Diencephalon (tissue), 2 donors: ENCODE measurements around the genes DNASE1L2 and ECI1.

DNA sequence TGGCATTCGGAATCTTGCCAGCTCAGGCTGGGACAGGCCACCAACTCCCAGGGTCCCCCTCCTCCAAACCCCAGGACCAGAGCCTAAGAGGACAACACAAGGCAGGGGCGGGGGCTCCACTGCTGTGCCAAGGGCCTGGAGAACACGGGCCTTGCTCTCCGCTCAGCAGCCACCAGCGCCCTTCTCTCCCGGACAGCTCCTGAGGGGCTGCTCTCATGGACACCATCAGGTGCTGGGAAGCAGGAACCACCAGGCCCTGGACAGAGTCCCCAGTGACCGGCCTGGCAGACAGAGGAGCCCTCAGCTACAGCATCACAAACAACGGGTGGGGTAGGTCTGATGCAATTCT lies 2.0 kb downstream of the PKD1 start:
- RAMPAGE, long total RNA: no peak

DNA sequence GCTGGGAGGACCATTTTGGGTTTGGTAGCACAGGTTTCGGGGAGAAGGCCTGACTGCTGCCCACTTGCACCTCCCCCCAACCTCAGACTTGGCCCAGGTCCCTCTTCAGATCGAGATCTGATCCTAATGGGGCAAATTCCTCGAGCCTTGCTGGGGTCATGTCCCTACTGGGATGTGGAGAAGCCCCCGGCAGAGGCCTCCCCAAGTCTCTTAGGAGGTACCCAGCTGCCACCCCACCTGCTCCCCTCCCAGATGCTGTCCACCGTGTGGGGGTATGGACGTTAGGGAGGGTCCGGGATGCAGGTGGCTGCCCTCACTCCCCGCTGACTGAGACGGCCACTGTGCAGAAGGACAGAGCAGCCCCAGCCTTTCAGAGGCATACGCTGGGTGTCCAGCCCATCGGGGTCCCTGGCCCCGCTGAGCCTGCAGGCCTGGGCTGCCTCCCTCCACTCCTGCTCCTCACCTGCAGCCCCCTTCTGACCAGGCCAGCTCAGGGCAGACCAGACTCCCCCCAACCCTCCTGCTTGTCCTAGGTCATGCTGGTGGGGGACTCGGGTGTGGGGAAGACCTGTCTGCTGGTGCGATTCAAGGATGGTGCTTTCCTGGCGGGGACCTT lies 1.1 kb downstream of the RAB26 start:
- RAMPAGE, long total RNA: no peak

DNA sequence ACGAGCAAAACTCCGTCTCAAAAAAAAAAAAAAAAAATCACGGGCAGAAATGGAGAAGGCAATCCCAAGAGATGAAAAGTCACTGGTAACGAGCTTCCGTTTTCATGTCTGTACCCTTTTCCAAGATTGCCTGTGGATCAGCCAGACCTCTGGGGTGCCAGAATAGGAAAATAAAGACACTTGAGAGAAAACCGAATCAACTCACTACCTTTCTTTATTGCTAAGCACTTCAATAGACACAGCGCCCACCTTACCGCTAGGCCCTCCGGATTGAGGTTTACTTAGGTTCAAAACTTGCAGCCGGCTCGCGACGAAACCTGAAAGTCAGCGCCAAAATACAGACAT lies 1.0 kb upstream of the TRAF7 start:
- RAMPAGE, long total RNA: no peak

DNA sequence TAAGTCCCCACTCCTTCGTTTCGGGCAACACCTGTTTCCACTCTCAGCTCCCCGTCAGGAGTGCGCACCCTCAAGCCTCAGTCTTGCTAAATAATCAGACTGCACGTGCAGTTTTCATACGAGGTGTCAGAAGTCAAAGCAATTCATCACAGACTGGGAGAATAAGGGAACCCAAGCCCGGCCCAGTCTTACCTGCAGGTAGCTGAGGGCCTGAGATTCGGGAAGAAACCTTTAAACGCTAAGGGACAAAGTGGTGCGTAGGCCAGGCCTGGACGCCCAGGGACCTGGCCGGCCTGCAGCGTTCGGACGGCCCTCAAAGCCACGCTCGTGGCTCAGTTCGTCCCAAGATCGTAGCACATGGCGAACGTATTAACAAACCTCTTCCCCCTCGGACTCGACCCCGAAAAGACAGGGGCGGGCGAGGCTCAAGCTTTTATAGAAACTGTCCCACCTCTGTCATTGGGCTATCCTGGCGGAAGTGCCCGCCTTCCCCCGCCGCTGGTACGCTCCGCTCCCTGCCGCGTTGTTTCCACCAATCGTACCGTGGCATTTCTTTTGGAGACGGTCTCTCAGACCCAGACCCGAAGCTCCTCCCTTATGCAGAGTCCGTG lies 526 bp upstream of the TRAF7 start:
- RAMPAGE, long total RNA: start-site peak on the minus strand centred at position 407 of the sequence, 11 bp wide, 36 and 64 reads in 2 replicates

- RAMPAGE, long total RNA: no peak
These were observed 983 bp downstream of the TRAF7 start for GRCh38 chr16:2156478-2157051.

GRCh38 chr16:2223750-2224471 lies 520 bp downstream of the E4F1 start:
- RAMPAGE, long total RNA: no peak

- RAMPAGE, long total RNA: no peak
These were observed 379 bp upstream of the DNASE1L2 start for GRCh38 chr16:2235813-2236317.

GRCh38 chr16:2236326-2237356 lies at the start of gene DNASE1L2:
TSS of gene DNASE1L2 (plus strand) at chr16:2236444.
- RAMPAGE, long total RNA: no peak

DNA sequence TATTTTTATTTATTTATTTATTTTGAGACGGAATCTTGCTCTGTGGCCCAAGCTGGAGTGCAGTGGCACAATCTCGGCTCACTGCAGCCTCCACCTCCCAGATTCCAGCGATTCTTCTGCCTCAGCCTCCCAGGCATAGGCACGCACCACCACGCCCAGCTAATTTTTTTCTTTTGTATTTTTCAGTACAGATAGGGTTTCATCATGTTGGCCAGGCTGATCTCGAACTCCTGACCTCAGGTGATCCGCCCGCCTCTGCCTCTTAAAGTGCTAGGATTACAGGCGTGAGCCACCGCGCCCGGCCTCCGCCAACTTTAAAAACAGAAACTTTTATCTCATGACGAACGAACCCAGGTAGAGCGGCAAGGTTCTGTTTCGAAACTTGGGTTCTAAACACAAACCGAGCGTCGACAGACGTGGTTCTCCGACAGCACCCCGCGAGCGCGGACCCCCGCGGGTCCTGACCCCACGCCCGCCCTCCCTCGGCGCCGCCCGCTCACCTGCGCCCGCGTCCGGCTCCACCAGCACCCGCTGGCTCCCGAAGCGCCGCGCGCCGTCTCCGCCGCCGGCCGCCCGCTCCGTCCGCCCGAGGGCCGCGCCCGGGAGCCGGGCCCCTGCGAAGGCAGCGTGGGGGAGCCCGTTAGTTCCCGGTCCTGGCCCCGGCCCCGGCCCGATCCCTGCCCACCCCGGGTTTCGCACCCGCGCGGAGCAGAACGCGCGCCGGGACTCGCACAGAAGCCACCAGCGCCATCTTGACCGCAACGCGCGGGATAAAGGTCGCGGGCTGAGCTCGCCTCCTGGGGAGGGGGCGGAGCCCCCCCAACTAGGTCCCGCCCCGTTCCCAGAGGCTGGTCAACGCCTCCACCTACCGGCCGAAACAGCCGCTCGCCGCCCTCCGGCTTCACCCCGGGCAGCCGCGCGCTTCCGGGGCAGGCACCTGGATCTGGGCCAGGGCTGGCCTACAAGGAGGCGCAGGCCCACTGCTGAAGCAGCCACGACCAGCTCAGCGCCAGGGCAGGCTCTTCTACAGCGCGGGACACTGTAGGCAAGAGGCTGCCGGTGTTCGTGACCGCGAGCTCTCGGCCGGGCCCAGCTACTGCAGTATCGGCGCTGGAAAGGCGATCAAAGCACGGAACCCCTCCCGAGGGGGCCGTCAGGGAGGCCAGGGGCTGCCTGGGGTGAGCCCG lies at the start of gene ECI1:
Gene ECI1, minus strand, starts transcription at position 772 of the 1,187 bp plus-strand sequence.
- RAMPAGE, long total RNA: no peak

- RAMPAGE, long total RNA: no peak
These were observed 1.7 kb upstream of the ECI1 start for GRCh38 chr16:2252869-2253636.

DNA sequence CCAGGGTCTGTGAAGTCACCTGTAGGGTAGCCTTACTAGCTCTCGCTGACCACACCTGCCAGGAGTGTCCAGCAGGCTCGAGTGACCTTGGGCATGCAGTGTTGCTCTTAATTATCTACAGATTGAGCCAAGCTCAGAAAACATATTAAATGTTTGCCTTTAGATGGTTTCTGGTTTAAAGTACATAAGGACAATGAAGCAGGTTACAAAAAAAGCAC lies 1.8 kb downstream of the TBC1D24 start:
- RAMPAGE, long total RNA: no peak

DNA sequence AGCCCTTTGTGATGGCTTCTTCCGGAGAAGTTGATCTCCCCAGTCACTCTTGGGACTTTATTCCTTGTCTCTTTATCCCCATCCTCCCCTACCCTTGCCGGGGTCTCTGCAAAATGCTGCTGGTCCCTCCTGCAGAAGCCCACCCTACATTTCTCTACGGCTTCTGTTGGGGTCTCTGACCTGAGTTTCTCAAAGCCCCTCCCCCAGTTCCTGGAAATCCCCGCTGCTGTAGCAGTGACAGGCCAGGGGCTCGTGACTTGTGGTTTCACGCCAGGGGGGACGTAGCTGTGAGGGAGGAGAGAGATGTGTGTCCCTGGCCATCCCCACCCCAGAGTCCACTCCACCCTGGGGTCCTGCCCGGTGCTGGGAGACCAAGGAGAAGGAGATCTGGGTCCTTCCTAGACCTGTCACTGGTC lies 3.9 kb upstream of the ATP6V0C start:
- RAMPAGE, long total RNA: no peak

- RAMPAGE, long total RNA: no peak
These were observed 2.7 kb downstream of the PDPK1 start for GRCh38 chr16:2540285-2541092.

DNA sequence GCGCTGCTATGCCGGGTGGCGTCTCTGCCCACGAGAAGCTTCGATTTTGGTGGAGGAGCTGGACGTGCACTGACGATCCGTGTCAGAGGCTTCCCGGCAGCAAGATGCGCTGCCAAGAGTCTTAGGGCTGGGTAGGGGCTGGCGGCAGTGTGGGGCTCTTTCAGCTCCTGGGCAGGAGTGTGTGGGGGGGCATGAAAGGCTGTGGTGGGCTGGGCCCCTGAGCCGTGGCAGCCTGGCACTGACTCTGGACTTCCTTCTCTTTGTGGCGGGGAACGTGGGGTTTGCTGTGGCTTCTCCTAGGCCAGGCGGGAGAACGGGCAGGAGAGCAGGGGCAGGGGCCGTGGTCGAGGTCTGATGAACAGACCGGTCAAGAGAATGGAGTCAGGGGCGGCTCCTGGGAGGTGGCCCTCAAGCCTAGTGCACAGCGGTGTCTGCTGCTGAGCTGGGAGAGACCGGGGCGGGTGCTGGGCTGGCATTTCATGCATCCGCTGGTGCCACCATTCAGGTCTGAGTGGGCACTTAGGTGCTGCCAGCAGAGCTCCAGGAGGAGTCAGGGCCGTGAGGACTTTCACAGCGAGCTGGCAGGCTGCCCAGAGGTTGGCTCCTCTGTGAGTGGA lies 24.9 kb downstream of the PDPK1 start:
- RAMPAGE, long total RNA: no peak

DNA sequence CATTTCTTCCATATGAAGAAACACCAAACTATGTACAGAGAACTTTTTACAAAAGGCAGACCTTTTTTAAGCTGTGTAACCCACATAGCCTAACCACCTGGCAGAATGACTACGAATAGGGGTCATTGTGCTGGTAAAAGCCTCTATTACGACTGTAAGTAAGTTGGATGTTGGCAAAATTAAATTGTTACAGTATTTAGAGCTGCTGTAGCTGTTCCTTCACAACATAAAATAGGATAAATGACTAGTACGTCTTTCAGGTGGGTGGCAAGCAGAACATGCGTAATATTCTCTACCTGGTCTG lies 64.6 kb downstream of the PDPK1 start:
- RAMPAGE, long total RNA: no peak

- RAMPAGE, long total RNA: no peak
These were observed 9.9 kb downstream of the KCTD5 start for GRCh38 chr16:2691859-2693081.

DNA sequence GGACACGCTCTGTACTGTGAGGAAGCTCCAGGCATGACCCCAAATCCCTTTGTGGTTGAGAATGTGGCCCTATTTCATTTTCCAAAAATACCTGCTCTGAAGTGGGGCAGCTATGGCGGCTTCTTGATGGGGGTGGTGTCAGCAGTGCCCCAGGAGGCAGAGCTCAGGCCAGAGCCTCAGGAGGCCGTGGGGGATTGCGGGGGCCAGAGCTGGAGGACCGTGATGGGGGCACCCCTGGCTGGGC lies 16.0 kb downstream of the PRSS27 start:
- RAMPAGE, long total RNA: no peak

- RAMPAGE, long total RNA: no peak
These were observed 4.5 kb downstream of the PRSS27 start for GRCh38 chr16:2715453-2716025.

GRCh38 chr16:2739273-2740150 lies 12.9 kb upstream of the SRRM2 start:
- RAMPAGE, long total RNA: no peak

DNA sequence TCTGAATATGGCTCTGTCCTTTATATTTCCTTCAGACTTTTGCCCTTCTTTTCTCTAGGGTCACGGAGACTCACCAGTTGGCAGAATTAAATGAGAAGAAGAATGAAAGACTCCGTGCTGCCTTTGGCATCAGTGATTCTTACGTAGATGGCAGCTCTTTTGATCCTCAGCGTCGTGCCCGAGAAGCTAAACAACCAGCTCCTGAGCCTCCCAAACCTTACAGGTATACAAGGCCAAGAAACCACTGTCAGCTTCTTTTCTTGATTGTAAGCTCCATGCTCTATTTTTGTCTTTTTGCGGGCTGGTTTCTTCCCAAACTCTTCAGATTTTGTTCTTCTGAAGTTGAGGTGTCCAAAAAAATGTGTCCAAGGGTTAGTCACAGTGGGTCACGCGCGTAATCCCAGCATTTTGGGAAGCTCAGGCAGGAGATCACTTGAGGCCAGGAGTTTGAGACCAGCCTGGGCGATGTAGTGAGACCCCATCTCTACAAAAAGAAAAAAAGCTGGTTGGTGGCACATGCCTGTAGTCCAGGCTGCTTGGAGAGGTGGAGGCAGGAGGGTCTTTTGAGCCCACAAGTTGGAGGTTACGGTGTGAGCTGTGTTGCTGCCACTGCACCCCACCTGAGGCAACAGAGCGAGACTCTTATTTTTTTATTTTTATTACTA lies 5.4 kb downstream of the SRRM2 start:
- RAMPAGE, long total RNA: no peak